Hematopoietic multipotent progenitor cell (in vitro differentiated cells): ENCODE data around the gene UPF2.

- CAGE, long polyA plus RNA, result no peak
Measured at GRCh38 chr10:10803348-10803727, 214.3 kb upstream of the CELF2 start.

- CAGE, long polyA plus RNA, result no peak
Measured at GRCh38 chr10:11018441-11018880, 789 bp downstream of the CELF2 start.

DNA sequence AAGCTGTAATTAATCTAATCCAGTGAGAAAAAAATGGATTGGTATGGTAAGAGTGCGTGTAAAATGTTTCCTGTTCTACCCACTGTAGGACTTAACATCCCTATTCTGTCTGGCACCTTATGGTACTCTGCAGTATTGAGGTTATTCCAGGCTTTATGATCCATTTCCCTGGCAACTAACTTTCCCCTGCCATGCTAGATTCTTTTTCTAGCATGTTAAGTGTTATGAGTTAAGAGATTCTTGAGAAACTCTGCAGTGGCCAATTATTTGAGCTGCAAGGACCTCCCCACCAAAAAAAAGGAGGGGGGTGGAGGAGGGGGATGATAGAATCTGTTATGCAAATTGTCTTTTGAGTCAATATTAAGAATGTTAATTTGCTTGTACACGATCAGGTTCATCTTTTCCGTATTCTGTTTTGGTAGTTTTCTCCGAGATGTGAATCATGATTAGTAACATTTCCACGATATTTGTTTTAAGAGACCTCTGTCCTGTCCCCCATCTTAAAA, 1.7 kb downstream of the CELF2 start:
- CAGE, long polyA plus RNA, result no peak

DNA sequence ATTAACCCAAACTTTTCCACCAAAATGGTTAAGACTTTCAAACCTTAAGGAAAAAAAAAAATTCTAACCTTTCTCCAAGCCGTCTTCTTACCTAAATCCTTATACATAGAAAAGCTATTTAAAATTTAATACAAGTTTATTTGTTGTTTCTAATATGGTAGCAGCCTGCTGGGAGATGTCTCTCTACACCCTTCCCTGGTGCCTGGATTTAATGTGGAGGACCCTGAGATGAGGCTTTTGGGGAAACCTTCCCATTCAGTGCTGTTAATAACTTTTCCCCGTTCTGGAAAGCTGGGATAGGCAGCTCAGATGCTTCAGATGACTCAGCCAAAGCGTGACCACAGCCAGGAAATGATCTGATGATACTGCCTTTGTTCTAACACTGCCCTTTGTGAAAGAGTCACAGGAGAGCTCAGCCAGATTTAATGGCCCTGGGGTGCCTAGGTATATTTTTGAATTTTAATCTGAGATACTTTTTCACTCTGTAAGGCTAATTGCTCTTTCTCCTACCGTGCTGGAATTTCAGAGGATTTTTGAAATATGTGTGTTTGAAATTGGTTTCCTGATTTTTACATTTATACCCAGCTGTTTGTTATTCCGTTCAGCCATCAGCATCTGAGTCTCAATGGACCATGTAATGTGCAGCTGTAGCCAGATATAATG, 17.6 kb downstream of the CELF2 start:
- CAGE, long polyA plus RNA, result no peak

DNA sequence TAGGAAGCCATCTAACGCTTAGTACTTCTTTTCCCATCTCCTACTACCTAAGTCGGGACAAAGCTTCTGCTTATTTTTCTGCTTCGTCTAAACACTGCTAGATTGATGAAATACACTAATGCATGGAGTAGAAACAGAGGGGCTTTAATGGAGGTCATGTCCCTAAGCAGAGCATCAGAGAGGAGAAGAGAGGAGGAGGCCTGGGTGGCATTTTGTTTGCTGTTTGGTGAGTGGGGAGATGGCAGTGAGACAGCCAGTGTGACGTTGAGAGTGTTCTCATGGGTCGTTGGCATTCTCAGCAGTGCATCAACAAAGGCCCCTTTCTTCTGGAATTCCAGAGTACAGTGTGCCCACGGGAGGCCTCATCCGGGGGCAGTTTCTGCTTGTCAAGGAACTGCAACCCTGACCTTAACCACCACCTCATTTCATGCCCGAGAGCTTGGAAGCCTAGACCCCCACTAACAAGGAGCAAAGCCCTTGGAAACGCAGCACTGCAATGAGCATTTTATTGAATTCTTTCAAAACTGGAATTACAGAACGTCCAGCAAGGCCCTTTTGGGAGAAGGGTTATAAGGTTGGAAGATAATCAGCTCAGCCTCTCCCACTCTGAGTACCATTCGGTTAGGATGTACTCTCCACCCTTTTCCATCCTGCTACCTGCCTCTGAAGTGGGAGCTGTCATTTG, 92.9 kb downstream of the CELF2 start:
- CAGE, long polyA plus RNA, result no peak

GRCh38 chr10:11166777-11167810, 149.4 kb downstream of the CELF2 start:
- CAGE, long polyA plus RNA, result no peak

DNA sequence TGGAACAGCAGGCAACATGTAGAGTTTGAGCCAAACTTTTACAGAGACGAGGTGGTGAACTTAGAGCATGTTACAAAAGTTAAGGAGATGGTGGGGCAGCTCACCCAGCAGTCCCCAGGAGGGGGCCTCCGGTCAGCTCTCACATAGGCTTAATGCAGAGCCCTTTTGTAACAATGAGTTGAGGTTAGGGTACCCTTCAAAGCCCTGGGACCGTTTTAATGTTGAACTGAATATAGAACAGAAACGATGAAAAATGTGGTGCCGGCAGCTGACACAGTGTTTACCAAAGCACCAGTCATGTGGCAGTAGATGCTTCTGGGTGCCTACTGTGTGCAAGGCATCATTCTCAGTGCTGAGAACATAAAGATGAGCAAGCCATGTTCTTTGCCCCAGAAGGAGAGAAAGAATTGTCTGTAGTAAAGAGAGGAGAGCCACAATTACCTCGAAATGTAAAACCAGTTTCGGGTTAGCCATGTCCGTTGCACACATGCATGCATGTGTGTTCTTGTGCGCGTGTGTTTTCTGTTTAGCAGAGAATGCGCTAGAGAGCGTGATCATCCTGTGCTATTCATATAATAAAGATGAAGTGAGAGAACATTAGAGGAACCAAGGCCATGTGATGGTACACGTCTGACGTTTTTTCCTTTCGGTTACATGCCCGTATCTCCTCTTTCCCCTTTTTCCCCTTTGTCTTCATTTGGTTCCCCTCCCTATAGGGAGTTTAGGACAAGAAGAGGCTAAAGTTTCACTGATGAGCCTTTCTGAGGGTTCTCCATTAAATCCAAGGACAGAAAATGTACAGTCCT, 158.0 kb downstream of the CELF2 start:
- CAGE, long polyA plus RNA, result no peak

- CAGE, long polyA plus RNA, result no peak
Measured at GRCh38 chr10:11214345-11215096, 196.8 kb downstream of the CELF2 start.

- CAGE, long polyA plus RNA, result no peak
Measured at GRCh38 chr10:11236288-11236598, 218.6 kb downstream of the CELF2 start.

DNA sequence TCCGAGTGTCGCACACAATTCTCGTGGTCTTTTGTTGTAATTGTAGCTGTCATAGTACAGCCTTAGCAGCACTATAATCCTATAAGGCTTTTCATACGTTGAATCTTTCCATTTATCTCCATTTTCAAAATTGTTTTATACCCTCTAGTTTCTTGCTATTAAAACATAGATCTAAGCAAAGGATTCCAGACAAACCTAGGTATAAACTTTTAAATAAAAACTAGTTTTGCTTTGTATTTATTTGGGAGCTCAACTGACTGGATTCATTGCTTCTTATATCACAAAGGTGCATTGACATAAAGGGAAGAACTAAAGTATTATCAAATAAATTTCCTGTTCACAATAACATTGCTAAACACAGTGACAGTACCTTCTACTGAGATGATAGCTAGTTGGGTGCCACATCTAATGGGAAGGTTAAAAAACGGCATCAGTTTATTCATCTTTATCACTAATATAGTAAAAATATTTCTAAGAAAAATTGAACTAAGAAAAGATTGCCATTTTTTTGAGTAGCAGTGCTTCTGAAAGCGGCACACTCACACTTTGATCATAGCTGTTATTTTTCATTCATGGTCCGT, 220.7 kb downstream of the CELF2 start:
- CAGE, long polyA plus RNA, result no peak

- CAGE, long polyA plus RNA, result no peak
Measured at GRCh38 chr10:11280777-11281909, 263.5 kb downstream of the CELF2 start.

DNA sequence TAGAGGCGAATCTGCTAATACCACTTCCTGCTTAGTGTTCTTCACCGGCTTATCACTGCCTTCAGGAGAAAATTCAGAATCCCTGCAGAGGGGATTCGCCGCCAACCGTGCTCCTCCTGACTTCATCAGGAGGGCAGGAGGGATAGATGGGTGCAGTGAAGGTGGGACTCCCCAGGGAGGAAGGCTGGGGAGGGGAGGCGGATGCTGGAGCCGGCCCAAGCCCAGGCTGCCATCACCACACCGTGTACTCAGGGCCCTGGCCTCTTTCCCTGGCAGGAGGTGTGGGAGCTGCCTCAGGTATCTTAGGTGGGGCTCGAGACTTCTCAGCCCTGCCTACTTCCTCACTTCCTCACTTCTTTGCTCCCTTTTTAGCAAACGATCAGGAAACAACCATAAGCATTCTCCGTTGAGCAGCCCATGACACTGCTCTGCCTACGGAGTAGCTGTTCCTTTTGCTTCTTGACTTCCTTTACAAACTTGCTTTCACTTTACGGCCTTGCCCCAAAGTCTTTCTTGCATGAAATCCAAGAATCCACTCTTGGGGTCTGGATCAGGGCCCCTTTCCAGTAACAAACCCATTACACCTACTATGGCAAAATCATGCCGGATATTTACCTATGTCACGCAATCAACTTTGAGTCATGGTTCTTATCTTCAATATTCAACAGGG, 243.3 kb downstream of the USP6NL start:
- CAGE, long polyA plus RNA, result no peak

GRCh38 chr10:11569848-11570440, 41.5 kb downstream of the USP6NL start:
- CAGE, long polyA plus RNA, result no peak

DNA sequence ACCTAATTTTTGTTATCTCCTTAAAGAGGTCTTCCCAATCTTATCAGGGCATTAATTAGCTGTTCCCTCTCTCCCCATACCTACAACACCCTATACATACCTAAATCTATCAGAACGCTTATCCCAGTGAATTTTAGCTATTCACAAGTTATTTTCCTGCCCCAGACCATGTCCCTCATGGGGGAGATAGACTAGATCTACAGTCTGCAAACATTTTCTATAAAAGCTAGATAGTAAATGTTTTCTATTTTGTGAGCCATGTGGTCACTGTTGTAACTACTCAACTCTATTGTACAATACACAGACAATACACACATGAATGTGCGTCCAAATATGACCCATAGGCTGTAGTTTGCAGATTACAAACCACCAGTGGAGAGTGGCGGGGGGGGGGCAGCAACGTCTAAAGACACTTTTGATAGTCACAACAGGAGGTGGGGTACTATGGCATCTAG, 31.8 kb downstream of the USP6NL start:
- CAGE, long polyA plus RNA, result no peak

GRCh38 chr10:11689874-11690279, 52.3 kb upstream of the ECHDC3 start:
- CAGE, long polyA plus RNA, result no peak

- CAGE, long polyA plus RNA, result no peak
Measured at GRCh38 chr10:11737205-11738141, 4.7 kb upstream of the ECHDC3 start.

GRCh38 chr10:11846204-11846990, 23.2 kb downstream of the PROSER2 start:
- CAGE, long polyA plus RNA, result no peak

DNA sequence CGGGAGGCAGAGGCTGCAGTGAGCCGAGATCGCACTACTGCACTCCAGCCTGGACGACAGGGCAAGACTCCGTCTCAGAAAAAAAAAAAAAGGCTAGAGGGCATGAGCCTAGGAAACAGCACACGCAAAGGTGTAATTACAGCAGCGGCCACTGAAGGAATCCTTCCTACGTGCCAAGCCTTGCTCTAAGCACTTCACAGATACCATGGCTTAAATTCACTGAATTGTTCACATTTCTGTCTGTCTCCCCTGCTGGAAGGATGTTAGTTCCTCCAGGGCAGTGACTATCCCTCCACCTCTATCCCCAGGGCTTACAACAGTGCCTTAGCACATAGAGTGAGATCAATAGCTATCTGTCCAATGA, 92.9 kb downstream of the PROSER2 start:
- CAGE, long polyA plus RNA, result no peak

DNA sequence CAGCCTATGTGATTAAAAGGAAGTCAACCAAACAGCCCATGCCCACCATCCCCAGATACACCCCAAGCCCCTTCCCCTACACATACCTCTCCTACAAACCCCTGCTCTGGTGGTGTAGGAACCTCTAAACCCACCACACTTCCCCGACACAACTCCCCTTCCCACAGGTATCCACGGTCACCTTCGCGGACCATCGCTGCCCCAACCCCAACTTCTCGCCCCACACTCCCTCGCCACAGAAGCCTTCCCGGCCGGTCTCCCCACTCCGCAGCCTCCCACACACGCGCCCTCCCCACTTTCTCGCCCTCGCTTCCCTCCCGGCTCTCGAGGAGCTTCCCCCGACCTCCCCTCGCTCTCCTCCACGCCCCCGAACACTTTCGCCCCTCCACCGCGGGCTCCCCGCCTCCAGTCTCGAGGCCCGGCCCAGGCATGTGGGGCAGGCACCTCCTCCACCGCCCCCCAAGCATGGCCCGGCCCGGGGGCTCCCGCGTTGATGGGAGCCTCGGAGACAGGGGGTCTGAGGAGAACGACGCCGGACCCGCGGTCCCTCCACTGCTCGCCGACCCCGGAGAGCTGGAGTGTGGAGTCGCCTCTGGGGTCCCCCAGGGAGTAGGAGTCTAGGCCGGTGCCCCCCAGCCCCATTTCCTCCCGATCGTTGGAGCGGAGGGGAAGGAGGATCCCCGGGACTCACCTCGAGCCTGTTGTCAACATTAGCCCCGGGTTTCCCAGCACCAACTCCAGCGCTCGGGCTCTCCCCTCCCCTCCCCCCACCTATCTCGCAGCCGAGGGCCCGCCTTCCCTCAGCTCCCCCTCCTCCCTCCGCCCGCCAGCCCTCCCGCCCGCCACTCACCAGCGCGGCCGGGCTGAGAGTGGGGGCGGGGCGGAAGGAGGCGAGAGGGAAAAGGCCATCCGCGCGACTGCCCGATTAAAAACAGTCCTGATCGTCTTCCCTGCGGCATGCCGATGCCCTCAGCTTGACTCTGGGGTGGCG, at the start of gene UPF2:
Gene UPF2, minus strand, starts transcription at position 746 of the 991 bp plus-strand sequence.
- CAGE, long polyA plus RNA, result start-site peak on the minus strand centred at position 736 of the sequence, 60 bp wide, 1,230 reads

- CAGE, long polyA plus RNA, result no peak
Measured at GRCh38 chr10:12348720-12349284, 545 bp upstream of the CAMK1D start.